Urinary bladder (tissue), 3 donors: ENCODE results near the gene KCNAB1.

DNA sequence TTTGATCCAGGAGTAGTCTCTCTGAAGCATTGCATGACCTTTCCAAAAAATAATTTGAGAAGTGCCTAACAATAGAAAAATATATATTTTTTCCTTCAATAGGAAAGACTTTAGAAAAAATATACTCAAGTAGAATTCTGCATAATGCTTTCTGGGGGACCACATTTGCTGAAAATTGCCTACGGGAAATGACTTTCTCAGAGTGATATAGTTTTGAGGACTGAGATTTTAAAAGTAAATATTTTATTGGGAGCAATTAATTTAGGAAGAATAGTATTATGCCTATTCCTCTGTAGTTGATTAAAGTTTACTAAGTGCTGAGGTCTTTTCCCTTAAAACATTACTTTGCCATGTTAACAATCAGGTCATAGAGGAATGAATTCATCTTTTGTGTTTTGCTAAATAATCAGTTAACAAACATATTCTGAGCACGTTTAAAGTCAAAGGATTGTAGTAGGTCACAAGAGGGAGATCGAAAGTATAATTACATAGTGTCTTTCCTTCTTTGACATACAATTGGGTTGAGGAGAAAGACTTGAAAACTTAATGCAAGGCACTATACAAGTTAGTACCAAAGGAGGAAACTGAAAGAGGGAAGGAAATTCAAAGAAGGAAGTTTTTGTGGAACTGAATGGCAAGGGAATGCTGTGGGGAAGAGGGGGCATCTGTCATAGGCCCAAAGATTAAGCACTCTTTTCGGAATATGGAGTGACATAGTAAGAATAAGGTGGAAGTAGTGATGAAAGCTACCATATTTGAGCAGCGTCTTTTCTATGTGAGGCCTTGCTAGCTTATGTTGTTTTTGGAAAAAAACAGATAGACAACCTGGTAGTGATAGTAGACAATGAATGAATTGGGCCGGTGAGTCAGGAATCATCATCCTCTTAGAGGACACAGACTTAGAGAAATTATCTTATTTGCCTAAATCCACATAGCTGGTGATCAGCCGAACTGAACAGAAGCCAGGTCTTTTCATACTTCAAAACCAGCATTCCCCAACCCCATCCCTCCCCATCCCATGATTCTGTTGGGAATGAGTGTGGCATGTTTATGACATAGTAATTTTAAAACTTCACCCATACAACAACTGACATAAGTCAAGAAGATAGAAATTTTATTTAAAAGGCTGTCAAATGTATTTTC is 10.0 kb downstream of the MBNL1 start:
- PRO-cap = no peak
- RAMPAGE, long total RNA = no peak

DNA sequence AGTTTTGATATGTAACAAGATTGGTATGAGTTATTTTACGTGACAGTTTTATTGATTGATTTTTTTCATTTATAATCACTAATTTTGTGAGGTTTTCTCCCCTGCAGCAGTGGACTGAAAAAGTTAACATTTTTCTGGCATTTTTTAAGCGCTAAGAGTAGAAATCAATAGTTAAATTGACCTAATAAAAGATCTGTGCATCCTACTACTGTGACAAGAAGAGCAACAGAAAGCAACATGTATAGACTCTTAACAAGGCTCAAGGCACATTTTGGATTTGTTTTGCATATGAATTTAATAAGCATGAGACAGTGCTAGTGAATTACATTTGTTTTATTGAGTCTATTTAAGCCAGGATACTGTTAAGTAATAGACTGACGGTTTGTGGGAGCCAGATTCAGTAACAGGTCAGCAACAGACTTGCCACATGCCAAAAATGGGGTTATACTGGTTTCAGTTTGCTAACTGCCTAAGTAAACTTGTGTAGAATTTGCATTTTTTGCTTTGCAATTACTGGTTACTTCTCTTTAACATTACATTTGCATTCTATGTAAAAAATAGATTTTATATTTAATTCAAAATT is 54.0 kb downstream of the MBNL1 start:
- PRO-cap = no peak
- RAMPAGE, long total RNA = no peak

DNA sequence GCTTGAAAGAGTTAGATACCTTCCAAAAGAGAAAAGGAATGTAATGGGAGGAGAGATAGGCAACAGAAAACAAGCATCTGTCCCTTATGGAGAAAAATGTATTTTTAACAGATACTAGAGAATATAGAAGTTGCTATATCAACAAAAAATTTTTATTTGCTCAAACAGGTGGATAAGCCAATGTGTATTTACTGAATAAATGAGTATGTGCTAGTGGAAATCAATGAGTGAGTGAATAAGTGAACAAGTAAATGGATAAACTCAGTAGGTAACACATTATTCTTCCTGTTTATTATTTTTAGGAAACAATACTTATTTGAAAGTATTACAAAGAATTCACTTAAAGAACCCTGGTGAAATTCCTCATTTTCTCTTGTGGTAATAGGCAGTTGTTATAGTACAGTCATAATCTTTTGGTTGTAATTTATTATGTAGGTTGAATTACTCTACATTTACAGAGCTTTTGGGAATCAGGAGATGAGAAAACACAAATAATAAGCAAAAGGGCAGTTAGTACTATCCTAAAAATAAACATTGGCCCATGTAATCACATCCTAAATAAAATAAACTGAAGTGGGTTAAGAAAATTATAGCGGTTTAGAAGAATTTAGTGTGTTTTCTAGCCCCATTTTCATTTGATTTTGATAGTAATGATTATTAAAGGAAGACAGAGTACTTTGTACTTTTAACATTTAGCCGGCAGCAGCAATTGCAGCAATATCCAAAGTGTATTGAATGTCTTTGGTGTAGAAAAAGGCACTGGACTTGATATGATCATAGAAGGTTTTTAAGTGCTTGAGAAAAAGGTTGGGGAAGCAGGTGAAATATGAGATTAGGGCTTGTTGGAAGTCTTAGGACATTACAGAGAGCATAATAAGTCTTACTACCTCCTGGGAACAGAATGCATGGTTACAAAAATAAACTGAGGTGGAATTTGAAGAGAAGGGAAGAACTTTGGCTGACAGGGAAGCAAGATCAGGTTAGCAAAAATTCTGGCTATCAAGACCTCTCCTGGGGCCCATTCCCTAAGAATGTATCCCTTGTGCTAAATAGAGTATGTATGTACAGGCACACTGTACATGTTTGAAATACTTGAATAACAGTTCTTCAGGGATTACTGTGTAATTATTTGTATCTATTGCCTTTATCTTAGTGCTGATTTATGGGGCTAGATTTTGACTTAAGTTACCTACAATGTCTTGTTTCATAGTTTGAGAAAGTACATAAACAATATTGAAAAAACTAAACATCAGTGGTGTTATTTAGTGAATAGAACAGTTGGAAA is 79.8 kb downstream of the MBNL1 start:
- PRO-cap = no peak
- RAMPAGE, long total RNA = no peak

GRCh38 chr3:152382332-152382712 is 113.6 kb downstream of the MBNL1 start:
- PRO-cap = no peak
- RAMPAGE, long total RNA = no peak

DNA sequence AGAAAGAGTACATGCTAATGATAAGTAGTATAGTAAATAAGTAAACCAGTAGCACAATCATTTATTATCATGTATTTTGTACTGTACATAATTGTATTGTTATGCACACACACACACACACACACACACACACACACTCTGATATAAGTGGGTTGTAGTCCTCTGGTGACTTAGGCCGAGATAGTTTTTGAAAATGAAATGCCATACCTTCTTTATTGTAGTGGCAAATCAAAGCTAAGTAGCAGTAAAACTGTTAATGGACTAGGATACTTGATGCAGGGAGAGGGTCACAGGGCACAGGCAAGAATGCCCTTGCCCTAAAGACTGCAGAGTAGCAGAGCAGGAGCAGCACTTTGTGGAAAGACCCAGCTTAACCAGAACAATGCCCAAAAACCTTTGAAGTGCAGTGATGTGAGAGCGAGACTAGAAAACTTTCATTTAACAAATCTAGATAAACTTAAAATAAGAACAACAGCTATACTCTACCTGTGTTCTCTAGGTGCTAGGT is 121.8 kb downstream of the MBNL1 start:
- PRO-cap = no peak
- RAMPAGE, long total RNA = no peak

DNA sequence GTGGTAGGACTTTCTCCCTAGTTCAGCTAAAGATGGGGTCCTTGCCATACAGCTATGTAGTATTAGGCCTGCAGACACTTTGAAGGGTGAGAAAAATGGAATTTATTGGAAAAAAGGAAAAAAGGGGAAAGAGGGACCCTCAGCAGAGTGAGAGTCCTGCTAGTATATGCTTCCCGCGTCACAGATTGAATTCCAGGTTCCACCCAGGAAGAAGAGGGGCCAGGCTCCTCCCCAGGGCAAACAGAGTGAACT is 176.1 kb upstream of the P2RY1 start:
- PRO-cap = no peak
- RAMPAGE, long total RNA = no peak

DNA sequence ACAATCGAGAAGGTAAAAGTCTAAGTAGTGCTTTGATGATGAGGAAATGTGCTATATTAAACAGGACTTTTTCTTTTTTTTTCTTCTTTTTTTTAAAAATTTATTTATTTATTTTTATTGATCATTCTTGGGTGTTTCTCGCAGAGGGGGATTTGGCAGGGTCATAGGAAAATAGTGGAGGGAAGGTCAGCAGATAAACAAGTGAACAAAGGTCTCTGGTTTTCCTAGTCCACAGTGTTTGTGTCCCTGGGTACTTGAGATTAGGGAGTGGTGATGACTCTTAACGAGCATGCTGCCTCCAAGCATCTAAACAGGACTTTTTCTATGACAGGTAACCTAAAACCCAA is 104.6 kb downstream of the P2RY1 start:
- PRO-cap = no peak
- RAMPAGE, long total RNA = no peak

DNA sequence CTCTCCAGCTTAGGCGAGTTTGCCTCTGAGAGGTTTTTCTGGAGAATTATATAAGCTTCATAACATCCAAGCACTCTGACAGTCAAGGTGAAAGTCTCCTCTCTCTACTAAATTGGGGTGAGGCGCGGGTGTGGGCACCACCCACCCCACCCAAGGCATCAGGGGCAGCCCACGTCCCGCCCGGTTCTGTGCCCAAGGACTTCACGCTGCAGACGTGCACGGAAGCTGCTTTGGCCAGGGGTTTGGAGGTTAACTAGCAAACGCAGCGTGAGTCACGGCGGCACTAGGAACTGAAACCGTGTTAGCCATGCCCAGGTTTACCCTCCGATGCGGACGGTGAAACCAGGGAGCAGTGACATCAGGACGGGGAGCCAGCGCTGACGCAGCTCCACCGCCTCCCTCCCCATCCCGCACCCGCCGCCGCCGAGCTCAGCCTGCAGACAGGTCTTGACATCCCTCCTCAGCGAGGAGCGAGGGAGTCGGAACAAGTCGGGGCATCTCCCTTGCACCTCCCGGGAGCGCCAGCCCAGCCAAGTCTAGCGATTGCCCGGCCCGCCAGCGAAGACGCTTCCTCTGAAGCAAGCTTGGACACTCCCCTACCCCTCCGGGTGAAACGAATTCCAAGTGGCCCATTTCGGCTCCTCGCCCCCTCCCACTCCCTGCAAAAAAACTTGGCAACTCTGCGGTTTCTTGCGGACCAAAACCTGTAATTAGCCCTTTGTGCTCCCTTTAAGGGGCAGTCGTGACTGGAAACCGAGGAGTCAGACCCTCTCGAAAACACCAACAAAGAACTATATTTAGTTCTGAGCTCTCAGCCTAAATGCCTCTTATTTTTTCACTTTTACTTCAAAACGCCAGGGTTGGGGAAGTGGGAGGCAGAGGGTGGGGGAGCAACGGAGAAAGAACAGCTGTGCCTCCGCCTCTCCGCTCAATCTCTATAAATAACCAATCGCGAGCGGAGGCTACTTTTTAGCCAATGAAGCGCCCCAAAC is 1.4 kb upstream of the RAP2B start:
- PRO-cap = bidirectional peak, plus-strand start at position 352 of the sequence, minus-strand start at position 292 of the sequence; bidirectional peak, plus-strand start at position 878 of the sequence, minus-strand start at position 566 of the sequence; bidirectional peak, plus-strand start outside the sequence, minus-strand start at position 906 of the sequence
- RAMPAGE, long total RNA = no peak

GRCh38 chr3:153320241-153320945 is 158.4 kb downstream of the RAP2B start:
- PRO-cap = no peak
- RAMPAGE, long total RNA = no peak

GRCh38 chr3:153640531-153641387 is 478.7 kb downstream of the RAP2B start:
- PRO-cap = no peak
- RAMPAGE, long total RNA = no peak

DNA sequence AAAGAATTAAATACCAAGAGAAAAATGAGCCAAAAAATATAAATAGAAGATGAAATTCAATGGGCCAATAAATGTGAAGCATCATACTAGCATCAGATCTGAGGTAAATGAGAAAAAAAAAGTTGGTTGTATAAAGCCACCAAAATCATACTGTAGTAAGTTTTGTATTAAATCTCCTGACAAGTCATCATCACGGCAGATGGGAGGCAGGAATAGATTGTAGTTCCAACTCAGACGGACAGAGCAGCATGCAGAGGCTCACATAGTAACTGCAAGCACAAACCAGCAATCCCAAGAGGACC is 141.9 kb upstream of the ARHGEF26 start:
- PRO-cap = no peak
- RAMPAGE, long total RNA = no peak

DNA sequence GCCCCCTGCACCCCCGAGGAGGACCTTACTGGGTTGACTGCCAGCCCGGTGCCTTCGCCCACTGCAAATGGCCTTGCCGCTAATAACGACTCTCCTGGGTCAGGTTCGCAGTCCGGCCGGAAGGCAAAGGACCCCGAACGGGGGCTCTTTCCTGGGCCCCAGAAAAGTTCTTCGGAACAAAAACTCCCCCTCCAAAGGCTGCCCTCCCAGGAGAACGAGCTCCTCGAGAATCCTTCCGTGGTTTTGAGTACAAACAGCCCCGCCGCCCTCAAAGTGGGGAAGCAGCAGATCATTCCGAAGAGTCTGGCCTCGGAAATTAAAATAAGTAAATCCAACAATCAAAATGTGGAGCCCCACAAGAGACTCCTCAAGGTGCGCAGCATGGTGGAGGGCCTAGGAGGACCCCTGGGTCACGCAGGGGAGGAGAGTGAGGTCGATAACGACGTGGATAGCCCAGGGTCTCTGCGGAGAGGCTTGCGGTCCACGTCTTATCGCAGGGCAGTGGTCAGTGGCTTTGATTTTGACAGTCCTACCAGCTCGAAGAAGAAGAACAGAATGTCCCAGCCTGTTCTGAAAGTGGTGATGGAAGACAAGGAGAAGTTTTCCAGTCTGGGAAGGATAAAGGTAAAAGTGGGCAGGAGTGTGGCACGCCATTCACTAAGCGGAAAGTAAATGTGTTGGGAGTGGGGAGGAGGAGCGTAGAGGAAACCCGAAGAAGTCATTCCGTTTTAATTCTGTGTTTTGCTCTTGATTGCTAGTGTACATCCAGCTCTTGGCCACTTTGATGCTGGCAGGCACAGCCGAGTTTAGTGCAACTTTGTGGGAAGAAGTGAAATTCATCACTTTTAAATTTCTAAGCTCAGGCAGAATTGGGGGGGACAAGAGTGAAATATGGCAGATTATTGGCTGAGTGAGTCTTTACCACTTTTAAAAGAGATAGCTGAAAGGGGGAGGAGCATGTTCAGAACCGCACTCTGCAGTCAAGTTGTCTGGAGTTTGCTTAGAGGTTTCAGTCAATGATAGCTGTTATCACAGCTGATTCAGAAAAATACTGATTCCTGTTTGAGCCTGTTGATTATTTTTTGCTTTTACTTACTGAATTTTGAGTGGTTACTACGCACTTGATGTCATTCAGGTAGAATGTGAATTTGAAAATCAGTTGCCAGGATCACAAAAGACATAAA is 1.7 kb downstream of the ARHGEF26 start:
- PRO-cap = no peak
- RAMPAGE, long total RNA = no peak

DNA sequence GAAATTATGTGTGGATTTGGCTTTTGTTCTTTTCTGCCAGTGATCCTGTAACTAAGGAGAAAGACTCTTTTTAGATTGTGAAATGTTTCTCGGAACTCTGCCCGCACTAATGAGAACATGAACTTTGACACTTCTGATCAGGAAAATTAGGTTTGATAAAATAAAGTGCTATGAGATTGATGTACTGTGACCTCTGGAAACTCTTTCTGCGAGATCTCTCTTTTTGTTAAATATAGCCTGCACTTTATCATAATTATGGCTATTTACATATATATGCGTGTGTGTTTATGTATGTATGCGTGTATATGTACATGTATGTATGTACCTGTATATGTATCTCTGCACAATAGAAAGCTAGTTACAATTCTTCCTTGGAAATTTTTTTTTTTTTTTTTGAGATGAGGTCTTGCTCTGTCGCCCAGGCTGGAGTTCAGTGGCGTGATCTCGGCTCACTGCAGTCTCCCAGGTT is 8.6 kb downstream of the ARHGEF26 start:
- PRO-cap = no peak
- RAMPAGE, long total RNA = no peak

DNA sequence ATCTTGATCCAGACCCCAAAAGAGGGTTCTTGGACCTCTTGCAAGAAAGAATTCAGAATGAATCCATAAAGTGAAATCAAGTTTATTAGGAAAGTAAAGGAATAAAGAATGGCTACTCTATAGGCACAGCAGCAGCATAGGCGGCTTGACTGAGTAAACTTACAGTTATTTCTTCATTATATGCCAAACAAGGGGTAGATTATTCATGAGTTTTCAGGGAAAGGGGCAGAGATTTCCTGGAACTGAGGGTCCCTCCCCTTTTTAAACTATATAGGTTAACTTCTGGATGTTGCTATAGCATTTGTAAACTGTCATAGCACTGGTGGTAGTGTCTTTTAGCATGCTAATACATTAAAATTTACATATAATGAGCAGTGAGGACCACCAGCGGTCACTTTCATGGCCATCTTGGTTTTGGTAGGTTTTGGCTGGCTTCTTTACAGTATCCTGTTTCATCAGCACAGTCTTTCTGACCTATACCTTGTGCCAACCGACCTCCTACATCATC is 3.5 kb upstream of the MME start:
- PRO-cap = no peak
- RAMPAGE, long total RNA = no peak

GRCh38 chr3:155112288-155113445 is 32.5 kb downstream of the MME start:
- PRO-cap = no peak
- RAMPAGE, long total RNA = no peak

DNA sequence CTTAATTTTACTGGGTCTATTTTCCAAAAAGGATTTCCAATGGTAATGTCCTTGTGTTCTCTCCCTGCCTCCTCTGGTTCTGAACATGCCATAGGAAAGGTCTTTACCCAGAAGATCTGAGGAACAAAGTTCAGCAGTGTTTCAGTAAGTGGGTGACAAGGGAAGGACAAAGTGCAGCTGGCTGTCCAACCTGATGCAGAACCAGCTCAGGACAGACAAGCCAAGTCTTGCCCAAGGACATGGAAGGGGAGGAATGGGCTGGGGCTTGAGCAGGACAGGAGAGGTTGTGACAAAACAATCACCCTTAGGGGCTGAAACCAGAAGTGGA is 61.2 kb upstream of the STRIT1 start:
- PRO-cap = no peak
- RAMPAGE, long total RNA = no peak

GRCh38 chr3:155571975-155572374 is 172.9 kb downstream of the PLCH1 start:
- PRO-cap = no peak
- RAMPAGE, long total RNA = no peak

- PRO-cap = no peak
- RAMPAGE, long total RNA = no peak
These were observed 40.9 kb downstream of the PLCH1 start for GRCh38 chr3:155703868-155704511.

- PRO-cap = no peak
- RAMPAGE, long total RNA = no peak
These were observed 1.1 kb upstream of the PLCH1 start for GRCh38 chr3:155745562-155746711.

DNA sequence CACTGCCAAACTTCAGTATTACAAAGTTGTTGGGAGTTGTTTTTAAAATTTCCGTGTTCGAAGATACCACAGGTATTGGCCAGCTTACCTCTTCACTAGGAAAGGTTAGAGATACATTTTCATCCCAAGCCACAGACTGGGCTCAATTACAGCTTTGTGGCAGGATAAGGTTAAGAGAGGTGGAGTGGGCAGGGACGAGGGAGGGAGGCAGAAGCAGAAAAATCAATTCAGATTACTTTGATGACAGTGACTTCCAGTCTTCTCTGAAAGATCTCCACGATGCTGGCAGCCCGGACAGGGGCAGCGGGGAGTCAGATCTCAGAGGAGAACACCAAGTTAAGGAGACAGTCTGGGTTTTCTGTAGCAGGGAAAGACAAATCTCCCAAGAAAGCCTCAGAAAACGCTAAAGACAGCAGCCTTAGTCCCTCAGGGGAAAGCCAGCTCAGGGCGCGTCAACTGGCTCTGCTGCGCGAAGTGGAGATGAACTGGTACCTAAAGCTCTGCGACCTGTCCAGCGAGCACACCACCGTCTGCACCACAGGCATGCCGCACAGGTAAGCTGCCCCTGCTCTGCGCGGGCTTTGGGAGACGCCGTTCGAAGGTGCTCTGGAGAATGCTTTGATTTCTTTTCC is at the start of gene KCNAB1:
KCNAB1 (plus strand) TSS at position 246 of the 632 bp plus-strand sequence.
- PRO-cap = no peak
- RAMPAGE, long total RNA = no peak